Measurements from ENCODE around the gene GBX2.

DNA sequence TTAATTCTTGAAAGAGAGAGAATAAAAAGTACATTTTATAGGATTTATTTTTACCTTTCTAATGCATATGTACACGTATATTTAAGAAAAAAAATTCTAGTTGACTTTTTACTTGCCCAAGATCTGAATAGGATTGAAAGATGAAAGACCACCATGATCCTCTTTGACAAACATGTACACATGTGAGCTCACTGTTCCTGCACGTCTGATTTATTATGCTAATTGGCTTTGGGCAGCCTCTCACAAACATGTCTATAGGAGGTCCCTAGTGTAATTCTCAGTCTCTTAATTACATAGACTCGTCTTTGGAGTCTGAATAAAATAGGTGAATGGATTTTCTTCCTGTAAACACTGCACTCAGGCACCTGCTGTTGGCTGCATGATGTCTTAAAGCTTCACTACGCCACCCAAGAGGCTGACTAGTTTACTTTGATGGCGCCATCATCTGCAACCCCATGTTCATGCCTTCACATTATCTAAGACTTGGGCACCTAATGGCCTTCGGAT is 46.1 kb downstream of the ARL4C start:
- RAMPAGE, total RNA = no peak

GRCh38 chr2:234770468-234771103 is 181.2 kb upstream of the SH3BP4 start:
- RAMPAGE, total RNA = no peak

DNA sequence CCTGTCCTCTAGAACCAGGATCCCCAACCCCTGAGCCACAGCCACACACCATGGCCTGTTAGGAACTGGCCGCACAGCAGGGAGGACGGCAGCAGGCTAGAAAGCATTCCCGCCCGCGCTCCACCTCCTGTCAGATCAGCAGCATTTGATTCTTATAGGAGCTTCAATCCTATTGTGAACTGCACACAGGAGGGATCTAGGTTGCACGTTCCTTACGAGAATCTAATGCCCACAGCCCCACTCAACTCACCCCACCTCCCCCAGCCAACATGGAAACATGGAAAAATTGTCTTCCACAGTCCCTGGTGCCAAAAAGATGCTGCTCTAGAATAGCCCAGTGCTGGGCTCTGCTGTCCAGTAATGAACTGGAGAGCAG is 179.0 kb upstream of the SH3BP4 start:
- RAMPAGE, total RNA = no peak

- RAMPAGE, total RNA = no peak
Observed at GRCh38 chr2:234871149-234871802, 80.5 kb upstream of the SH3BP4 start.

DNA sequence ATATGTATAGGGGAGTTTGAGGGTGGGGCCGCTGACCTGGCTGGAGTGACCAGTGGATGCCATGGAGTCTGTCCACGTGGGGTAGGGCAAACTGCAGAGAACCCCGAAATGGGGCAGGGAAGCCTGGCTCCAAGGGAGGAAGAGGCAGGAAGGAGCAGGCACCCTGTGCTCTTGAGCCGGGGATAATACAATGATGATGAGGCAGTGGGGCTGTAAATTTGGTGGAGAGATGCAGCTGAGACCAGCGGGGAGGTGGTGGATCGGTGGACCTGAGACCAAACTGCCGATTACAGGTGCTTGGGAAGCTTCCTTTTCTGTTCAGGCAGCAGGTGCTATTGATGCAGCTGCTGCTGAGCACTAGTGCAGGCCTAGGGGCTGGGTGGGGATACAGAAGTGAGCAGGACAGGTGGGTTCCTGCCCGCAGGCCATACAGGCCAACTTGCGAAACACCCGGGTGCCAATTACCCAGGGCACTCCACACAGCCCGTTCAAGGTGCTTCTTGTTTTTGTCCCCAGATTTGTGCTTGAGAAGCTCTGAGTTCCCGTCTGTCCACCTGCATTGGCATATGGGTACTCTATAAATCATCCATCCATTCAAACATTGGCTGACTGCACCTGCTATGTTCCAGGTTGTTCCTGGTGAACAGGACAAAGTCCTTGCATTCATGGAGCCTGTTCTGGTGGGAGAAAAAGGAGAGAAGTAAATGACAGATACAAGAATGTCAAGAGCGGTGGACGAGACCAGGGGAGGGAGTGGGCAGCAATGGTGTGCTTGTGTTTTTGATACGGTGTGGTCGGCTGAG is 31.1 kb downstream of the SH3BP4 start:
- RAMPAGE, total RNA = no peak

DNA sequence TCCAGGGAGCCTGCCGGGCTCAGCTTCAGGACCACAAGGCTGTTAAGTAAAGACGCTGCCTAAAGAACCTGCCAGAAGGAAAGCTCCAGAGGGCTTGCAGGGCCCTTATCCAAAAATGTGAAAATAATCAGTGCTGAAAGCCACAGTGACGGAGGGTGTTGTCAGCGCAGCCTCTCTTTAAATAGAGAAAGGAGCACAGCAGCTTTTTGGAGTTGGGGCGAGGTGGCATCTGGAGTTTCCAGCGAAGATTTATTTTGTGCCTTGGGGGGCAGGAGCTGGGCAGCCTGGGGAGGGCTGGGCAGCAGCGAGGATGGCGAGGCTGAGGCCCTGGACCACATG is 40.1 kb downstream of the SH3BP4 start:
- RAMPAGE, total RNA = no peak

- RAMPAGE, total RNA = no peak
Observed at GRCh38 chr2:234996353-234996601, 44.5 kb downstream of the SH3BP4 start.

GRCh38 chr2:235008349-235009236 is 56.8 kb downstream of the SH3BP4 start:
- RAMPAGE, total RNA = no peak

DNA sequence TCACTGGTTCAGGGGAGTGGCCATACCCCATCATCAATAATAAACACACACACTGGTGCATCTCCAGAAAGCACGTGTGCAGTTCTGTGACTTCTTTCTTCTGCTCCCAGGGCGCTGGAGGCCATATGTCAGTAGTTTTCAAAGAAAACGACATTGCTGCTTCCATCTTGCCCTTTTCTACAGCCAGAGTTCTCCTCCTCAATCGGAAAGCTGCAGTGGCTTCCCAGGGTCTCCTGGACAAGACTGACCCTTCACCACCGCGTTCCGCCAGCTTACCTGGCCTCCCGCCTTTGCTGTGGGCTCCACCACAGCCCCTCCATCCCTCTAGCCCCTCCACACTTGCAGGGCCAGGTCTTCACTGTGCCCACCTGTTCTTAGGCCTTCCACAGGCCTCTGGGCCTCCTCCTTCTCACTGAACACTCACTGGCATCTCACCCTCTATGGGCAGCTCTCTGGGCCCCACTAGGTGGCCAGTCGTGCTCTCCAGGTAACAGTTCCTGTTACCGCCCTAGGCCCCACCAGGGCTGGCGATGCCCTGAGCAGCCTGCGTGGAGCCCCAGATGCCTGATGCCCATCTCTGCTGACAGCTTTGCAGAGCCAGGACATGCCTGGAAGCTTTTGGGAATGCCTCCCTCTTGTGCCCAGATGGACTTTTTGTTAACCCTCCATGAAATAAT is 79.6 kb downstream of the SH3BP4 start:
- RAMPAGE, total RNA = no peak

- RAMPAGE, total RNA = no peak
Observed at GRCh38 chr2:235054459-235055800, 103.1 kb downstream of the SH3BP4 start.

DNA sequence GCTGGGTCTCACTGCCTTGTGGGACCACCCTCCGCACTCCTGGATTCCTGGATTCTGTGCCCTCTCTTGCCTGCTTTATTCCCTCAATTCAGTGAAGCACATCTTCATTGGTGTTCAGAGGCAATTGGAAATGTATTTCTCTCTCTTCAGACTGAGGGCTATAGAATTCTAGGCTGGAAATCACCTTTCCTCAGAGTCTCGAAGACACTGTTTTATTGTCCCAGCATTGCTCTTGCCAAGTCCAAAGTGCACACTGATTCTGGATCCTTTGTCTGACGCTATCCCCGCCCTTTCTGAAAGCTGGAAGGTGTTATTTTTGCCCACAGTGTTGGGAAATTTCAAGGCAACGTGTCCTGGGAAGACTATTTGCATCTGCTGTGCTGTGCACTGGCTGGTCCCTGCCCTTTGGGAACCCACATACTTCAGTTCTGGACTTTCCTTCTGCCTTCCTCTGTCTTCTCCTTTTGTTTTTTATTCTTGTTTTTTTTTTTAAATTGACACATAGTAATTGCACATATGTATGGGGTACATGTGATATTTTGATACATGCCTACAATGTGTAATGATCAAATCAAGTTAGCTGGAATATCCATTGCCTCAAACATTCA is 190.8 kb downstream of the SH3BP4 start:
- RAMPAGE, total RNA = no peak

DNA sequence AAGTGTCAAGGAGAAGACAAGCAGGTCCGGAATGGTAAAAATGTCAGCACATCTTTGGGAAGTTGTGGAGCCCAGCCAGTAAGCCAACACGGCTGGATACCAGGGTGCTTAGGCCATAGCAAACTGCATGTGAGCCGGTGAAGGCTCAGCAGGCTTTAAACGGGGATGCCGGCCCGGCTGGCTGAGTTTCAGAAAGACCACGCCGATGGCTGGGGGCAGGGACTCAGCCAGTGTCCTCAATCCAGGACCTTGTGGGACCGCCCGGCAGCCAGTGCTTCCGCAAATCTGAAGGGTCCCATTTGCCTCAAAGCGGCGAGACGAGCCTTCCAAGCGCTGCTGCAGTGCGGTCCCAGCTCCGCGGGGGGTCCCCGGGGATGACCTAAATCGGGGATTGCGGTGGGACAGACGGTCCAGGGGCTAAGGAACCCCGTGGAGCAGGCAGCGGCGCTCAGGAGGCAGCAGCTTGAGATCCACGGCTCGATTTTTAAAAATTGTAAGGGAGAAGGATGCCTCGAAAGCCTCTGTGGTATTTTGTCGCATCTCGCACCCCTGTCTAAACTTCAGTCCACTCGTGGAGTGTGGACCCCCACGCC is 849 bp upstream of the AGAP1 start:
- RAMPAGE, total RNA = no peak

DNA sequence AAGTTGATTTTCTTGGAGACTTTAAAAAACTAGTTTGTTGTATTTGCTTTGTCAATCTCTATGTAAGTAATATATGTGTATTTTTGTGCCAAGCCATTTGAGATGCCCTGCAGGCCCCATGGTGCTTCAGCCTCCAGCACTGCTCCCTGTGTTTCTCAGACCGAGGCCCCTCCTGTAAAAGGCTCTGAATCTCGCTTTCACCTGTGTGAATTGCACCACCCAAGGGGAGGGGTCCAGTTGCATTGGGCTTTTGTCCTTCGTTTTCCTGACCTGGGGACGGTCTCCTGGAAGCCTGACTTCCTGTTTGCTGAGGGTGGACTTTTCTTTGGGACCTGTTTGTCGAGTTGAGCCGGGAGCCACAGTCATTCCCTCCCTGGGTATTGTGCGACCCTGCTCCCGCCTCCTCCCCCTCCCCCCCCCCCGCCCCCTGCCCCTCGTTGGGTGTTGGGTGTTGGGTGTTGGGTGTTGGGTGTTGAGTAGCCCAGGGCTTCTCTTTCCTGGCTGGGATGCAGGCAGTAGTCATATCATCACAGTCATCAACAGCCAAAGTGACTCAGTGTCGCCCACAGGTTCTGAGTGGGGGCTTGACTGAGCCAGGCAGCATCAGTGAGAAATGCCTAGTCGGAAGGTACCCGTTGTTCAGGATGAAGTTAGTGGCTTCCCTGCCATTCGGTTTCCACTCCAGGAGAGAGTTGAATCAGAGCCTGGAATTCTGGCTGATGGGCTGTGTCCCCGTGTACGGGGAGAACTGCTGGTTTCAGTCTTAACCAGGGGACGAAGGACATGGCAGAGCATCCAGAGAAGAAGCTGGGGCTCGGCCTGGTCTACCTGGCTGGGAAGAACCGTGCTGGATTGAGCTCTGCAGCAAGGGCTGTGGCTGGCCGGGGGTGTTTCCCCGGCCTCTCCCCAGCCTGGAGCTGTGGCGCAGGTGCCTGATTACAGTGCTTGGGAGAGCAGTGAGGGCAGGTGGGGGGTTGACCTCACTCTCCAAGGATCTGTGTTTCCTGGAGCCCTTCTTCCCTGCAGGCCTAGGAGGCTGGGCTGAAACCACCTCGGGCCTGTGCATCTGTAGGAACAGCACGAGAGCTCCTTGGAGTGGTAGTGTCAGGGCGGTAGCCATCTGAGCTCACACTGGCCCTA is 49.2 kb downstream of the AGAP1 start:
- RAMPAGE, total RNA = no peak

DNA sequence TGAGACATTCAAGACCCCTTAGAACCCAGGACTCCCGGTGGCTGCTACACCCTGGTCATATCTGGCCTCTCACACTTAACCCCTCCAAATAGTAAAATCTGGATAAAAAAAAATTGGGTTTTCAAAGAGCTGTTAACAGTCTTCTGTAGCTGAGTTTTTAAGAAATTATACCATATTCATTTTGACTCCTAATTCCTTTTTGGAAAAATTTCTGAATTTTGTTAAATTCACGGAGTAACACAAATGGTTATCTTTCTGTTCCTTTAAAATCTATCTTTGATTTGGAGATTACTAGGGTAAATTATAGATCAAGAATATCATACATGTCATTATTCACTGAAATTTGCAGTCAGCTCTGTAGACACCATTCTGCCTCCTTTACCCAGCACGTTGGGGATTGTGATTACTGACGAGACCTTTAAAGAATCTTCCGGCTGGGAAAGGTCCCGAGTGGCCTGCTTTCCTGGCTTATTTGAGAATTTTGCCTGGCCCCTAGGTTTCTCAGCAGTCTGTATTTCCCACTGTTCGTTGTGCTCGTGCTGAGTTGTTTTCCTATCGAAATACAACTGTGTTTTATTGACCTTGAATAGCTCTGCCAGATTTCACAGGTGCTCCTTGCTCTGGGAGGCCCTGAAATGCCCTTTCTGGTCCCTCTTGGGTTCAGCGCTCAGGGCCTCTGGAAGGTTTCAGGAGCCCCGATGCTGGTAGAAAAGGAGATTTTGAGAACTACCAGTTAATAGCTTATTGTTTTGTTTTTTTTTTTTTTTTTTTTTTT is 94.8 kb downstream of the AGAP1 start:
- RAMPAGE, total RNA = no peak

DNA sequence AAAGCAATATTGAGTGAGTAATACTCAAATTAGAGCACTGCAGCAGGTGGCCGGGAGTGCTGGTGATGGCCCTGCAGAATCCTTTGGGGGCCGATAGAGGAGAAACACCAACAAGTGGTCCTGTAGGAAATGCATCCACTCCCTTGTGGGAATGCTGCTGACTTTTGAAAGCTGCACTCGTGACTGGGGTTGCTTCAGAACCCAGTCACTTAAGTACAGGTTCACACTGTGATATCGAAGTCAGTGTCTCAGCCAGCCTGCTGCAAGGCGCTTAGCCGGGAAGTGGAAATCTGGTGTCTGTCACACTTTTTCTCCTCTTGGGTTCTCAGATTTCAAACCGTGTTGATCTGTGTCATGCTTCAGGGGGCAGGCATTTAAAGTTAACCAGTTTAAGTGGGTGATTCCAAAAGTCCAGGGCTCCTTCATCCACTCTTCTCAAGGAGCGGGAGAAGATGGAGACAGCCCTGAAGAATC is 331.9 kb downstream of the GBX2 start:
- RAMPAGE, total RNA = no peak

- RAMPAGE, total RNA = no peak
Observed at GRCh38 chr2:236012047-236012441, 156.1 kb downstream of the GBX2 start.

GRCh38 chr2:236045243-236045939 is 122.8 kb downstream of the GBX2 start:
- RAMPAGE, total RNA = no peak

- RAMPAGE, total RNA = no peak
Observed at GRCh38 chr2:236067400-236067857, 100.8 kb downstream of the GBX2 start.

DNA sequence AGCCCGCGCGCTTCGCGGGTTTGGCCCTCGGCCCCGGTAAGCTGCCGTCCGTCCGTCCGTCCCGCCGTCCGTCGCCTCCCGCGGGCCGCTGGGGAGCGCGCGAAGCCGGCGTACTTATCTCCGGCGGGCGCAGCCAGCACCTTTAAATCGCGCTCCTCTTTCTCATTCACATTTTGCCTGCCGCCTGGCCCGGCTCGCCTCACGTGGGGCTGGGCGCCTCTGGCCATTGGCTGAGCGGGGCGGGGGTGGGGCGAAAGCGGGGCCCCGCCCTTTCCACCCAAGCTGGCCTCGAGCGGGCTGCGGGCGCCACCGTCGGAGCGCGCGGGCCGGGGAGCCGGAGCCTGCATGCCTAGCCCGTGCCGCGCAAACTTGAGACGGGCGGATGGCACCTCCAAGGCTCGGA is at the start of gene GBX2:
Gene GBX2, minus strand, starts transcription at position 144 of the 403 bp plus-strand sequence.
- RAMPAGE, total RNA = no peak

GRCh38 chr2:236178533-236179099 is 10.4 kb upstream of the GBX2 start:
- RAMPAGE, total RNA = no peak